Thoracic aorta endothelial cell (primary cell): ENCODE measurements around a stretch of chr15.

DNA sequence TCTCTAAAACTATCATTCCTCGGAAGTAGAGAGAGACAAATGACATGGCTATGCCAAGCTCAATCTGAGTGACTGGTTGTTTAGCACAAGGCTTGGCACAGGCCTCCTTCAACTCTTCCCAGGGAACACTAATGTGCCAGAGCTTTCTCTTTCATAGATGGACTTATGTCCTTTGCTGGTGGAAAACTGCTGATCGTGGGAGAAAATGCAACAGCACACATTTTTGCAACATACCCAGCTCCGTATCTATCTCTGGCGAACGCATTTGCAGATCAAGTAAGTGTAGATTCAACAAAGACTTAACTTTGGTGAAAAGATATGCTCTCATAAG is 36.5 kb downstream of the AQP9 start:
- CAGE, long polyA plus RNA: no peak

DNA sequence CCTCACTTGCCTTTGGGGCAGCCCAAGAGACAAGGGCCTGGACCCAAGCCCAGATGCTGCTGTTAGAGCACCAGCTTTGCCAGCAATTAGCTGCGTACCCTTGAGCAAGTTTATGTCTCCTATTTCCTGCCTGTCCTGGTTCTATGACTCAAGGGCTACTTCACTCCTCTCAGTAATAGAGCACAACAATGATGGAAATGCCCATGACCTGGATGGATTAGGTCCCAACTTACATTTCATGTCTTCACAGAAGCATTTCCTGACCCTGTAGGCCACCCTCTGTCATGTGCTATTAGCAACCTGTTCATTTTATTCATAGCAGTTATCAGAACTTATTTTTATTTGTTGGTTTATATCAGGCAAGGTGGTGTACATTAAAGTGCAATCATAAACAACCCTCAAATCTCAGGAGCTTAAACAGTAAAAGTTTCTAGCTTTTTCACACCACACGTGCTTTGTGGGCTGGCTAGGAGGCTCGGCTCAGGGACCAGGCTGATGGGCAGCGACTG is 122.9 kb downstream of the AQP9 start:
- CAGE, long polyA plus RNA: no peak

- CAGE, long polyA plus RNA: no peak
Observed at GRCh38 chr15:58284281-58284761, 146.1 kb downstream of the AQP9 start.

DNA sequence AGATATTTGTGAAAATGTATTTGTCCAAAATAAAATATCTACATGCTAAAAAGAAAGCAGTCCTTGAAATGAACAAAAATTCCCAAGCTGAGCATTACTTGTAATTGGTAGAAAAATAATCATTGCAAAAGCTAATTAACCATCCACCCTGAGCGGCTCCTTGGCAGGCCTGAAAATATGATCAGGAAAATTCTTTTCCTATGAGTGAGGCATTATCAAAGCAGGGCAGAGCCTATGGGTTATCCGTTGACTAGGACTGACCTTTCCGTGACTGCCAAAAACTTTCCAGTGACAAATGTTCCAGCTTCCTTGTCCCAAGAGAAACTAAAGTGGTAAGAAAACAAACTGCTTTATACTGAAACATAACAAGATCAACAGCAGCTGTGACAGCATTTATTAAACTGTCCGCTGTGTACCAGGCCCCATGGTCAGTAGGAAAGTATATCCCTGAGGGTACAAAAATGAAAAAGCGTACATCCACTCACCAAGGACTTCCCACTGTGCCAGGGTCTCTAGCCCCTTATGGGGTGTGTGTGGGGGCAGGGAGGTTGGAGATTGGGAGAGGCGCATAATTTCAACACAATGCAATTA is 8.4 kb downstream of the LIPC start:
- CAGE, long polyA plus RNA: no peak

GRCh38 chr15:58441747-58442037 is 9.9 kb downstream of the LIPC start:
- CAGE, long polyA plus RNA: no peak

GRCh38 chr15:58447519-58448147 is 15.8 kb downstream of the LIPC start:
- CAGE, long polyA plus RNA: no peak

GRCh38 chr15:58476772-58477111 is 45.0 kb downstream of the LIPC start:
- CAGE, long polyA plus RNA: no peak

DNA sequence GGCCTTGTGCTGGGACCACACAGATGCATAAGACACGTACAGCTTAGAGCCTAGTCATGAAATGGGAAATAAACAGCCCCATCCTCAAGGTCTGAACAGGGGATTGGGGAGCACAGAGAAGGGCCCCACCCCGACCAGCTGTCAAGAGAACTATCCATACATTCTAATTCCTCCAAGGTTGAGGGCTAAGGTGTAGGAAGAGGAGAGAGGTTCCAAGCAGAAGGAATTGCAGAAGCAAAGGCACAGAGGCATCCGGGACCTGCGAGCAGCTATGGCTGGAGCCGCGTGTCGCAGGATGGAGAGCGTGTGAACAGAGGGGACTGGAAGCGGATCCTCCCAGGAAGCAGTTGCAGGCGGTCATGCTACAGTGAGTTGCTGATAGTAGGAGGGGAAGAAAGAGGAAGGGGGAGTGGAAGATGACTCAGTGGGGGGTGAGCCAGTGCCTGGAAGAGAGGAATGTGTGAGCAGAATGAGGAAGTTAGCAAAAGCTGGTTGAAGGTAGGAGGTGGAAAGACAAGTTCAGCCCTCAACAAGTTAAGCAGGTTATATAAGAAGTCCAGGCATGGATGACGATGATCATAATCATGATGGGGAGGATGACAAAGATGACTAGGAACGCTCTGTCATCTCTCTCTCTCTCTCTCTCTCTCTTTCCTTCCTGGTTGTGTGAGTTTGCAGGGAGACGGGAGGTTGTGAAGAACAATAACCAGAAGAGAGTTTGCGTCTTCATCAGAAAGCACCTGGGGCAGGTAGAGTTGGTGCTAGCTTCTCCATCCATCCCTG is 89.7 kb downstream of the LIPC start:
- CAGE, long polyA plus RNA: no peak

DNA sequence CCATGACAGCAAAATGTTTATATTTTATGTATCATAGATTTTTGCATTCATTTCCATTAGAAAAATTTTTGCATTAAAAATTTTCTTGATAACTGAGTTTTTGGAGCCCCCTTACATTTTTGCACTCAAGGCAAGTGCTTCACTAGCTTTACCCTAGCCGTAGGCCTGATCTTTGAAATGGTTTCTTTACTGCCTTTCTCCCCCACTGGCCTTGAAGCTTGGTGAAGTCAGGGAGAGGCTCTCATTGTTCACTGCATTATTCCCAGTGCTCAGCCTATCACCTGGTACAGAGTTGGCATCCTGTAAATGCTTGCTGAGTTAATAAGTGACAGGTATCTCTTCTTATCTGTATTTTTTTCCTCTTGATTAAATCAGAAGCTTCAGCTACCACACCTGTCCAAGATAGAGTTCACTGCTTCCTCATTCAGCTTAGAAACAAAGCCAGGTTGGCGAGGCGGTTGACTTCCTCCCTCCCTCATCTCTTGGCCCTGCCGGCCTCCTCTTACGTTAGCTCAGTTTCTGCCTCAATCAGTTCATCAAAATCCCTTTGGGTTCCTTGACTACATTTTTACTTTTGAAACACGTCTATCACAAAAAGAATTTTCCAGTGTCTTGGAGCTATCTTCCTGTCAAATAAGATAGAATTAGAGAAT is 142.8 kb downstream of the LIPC start:
- CAGE, long polyA plus RNA: no peak

DNA sequence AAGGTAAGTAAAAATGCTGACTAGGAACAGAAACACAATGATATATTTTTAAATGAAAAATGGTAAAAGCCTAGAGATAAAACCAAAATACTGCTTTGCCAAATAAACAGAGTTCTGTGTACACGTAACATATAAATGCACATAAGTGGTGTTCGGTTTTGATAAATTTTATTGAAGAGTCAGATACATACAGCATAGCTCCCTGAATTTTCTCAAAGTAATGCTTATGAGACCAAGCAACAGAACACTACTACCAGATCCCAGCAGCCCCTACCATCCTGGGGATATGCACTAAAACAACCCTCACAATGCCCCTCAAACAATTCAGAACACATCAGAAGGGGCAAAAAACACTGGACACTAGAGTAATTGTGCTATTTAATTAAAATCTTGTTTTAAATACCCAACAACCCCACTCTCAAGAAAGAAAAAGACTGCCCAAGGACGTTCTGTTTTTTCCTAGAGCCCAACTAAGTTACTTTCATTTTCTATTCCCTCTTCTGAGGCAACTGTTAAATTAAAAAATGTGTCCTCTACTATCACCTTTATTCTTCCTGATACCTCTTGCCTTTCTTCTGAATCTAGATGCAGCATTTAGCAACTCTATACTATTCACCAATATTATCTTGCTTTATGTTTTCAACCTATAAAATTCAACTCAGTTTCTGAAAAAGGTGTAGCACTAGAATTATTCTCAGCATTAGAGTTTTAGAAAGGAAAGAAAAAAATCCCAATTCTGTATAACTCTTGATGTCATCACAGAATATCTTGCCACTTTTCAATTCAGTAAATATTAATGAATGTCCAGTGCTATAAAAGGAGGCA is 120.9 kb downstream of the ADAM10 start:
- CAGE, long polyA plus RNA: no peak

DNA sequence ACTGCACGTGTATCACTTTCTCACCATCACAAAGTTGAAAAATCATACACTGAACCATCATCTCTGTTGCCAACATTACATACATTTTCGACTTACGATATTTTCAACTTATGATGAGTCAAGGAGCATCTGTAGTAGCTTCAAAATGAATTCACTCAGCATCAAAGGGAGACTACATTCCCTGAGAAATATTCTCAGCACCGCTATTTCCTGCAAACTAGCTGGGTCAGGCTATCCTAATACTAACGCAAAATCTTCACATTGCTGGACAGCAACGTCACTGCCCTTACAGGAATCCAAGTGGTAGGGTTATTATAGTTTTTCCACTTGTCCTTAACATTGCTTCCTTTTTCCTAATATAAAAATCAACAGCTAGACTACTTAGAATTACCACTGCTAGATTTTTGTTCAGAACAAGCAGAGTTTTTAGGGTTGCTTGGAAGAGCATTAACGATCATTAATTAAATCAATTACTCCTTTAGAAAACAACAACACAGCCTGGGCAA is 7.1 kb downstream of the ADAM10 start:
- CAGE, long polyA plus RNA: no peak

DNA sequence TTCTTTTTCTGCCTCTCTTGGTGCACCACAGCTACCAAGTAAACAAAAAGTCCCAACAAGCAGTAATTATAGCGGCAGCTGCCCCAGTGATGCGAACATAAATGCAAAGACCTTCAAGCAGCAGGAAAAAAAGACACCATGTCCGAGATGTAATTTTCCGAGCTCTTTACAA is 570 bp upstream of the ADAM10 start:
- CAGE, long polyA plus RNA: no peak

DNA sequence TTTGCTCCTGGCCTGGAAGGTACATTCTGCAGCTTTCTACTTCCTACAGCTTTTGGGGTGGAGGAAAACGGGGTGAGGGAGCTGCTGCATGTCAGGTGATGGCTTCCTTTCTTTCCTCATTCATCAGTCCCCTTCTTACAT is 985 bp downstream of the MINDY2 start:
- CAGE, long polyA plus RNA: no peak

- CAGE, long polyA plus RNA: no peak
Observed at GRCh38 chr15:58851510-58852029, 80.5 kb downstream of the MINDY2 start.

DNA sequence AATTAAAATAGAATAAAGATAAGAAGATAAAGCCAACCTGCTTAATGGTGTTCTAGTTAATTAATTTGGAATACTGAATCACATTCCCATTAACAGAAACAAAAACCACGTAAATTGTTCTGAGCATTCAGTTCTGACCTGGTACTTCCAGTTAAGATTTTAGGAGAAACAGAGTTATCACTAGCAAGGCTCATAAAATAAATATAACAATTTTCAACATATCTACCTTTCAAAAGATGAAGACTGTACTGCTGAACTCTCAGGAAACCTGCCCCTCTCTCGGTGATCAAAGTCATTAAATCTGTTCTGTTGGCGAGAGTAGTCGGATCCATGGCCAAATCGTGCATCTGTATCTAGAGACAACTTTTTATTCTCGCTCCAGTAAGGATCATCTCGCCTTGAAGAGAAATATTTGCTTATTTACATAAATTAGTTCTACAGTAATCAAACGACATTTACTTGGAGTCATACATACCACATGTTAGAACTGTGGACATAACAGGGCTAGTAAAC is 45.3 kb downstream of the SLTM start:
- CAGE, long polyA plus RNA: no peak

GRCh38 chr15:58899414-58900172 is 33.9 kb downstream of the SLTM start:
- CAGE, long polyA plus RNA: no peak

DNA sequence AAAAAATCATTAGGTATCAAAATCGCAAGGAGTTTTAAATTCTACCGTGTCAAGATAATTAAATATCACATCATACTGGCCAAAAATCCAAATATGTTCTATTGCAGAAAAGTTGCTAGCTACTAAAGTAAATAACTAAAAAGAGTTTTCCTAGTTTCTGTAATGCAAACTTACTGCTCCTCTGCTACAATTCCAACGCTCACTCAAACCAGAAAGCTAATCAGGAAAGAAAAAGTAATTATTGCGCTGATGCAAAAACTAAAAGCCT is 918 bp downstream of the SLTM start:
- CAGE, long polyA plus RNA: no peak

- CAGE, long polyA plus RNA: no peak
Observed at GRCh38 chr15:59206997-59207405, 358 bp downstream of the LDHAL6B start.

GRCh38 chr15:59236542-59236822 is 29.8 kb downstream of the LDHAL6B start:
- CAGE, long polyA plus RNA: no peak

GRCh38 chr15:59237007-59237691 is 30.5 kb downstream of the LDHAL6B start:
- CAGE, long polyA plus RNA: no peak